ENCODE measurements around a stretch of chr1.

DNA sequence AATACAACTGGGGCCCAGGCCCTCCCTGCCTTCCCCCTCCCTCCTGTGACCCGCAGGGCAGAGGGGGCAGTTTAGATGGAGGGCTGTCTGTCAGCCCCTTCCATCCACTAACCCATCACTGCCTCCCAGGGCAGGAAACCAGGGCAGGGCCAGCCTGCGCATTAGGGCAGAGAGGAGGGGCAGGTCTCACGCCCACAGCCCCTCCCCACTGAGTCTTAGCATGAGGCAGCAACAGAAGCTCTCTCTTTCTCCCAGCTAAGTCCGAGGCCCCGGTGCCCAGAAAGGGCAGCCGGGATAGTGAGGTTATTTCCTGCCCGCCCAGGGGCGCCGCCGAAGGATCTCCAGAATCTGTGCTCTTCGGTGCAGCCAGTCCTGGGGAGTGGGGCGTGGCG, 8.0 kb downstream of the ADAMTS4 start:
- PRO-cap = no peak

DNA sequence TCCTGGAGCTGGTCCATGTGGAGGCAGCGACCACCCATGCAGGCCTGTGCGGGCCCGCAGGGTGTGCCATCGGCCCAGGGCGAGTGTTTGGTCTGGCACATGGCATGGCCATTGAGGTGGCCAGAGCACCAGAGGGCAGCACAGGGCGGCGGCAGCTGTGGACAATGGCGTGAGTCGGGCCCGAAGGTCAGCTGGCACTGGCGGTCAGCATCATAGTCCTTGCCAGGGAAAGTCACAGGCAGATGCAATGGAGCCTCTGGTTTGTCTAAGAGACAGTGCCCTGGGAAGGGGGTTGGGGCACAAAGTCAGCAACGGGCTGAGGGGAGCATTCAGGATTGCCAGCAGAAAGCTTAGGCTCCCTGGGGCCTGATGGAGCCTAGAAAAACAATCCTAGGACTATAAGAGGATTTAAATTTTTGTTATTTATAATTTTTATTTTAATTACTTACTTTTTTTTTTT, 4.9 kb downstream of the ADAMTS4 start:
- PRO-cap = no peak

- PRO-cap = no peak
Observed at GRCh38 chr1:161378950-161379386, 11.3 kb upstream of the CFAP126 start.

DNA sequence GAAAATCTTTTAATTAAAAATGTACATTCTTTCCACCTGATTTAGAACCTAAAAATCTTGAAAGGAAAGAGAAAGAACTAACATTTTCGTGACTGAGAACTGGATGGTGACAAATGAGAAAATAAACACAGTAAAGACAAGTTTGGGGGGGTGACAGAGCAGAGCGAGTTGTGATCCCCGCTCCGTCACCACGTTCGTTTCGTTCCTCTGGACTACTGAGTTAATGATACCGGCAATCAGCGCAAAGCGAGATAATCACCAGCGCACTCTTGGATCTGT, 31.2 kb upstream of the CFAP126 start:
- PRO-cap = unidirectional peak, plus-strand start at position 161 of the sequence; bidirectional peak, plus-strand start outside the sequence, minus-strand start at position 201 of the sequence

GRCh38 chr1:161399189-161400252, 31.8 kb upstream of the CFAP126 start:
- PRO-cap = bidirectional peak, plus-strand start at chr1:161399228, minus-strand start at chr1:161399110; bidirectional peak, plus-strand start at chr1:161399386, minus-strand start at chr1:161399355; bidirectional peak, plus-strand start at chr1:161399870, minus-strand start at chr1:161399601; unidirectional peak, plus-strand start at chr1:161399974

- PRO-cap = no peak
Observed at GRCh38 chr1:161531634-161532329, 7.4 kb downstream of the HSPA6 start.

DNA sequence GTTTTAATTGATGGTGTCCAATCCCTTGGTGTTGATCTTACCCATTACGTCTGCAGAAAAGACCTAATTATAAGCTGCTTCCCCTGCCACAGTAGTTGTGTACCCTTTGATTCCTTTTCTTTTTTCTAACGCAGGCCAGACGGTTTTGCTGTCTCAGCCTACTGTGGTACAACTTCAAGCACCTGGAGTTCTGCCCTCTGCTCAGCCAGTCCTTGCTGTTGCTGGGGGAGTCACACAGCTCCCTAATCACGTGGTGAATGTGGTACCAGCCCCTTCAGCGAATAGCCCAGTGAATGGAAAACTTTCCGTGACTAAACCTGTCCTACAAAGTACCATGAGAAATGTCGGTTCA, 35.8 kb downstream of the ATF6 start:
- PRO-cap = no peak

GRCh38 chr1:161819418-161819921, 53.4 kb downstream of the ATF6 start:
- PRO-cap = no peak

GRCh38 chr1:161983714-161984280, 39.9 kb downstream of the OLFML2B start:
- PRO-cap = no peak

DNA sequence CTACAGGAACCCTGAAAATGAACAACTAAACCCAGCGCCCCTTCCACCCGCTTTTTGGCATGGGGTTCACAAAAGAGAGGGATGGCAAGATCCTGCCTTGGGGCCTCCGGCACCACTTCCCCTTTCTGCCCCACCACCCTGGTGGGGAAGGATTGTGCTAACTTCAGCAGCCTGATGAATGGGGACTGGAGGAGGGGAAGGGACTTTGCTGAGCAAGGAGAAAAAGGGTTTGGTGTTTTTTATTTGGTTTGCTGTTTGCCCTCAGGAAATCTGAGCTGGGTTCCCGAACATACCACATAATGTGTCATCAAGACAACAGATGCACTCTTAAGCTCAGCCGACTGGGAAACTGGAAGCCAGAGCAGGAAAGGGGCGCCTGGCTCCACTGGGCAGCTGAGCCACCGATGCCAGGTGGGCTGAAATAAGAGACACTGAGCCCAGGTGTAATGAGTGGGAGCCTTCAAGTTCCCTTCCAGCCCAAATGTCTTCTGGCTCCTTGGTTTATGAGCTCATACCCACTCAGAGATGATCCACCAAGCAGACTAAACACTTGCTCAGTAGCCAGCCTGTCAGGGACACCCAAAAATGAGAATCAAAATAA, 19.8 kb downstream of the OLFML2B start:
- PRO-cap = bidirectional peak, plus-strand start at position 354 of the sequence, minus-strand start at position 56 of the sequence

- PRO-cap = no peak
Observed at GRCh38 chr1:162131307-162131869, 61.9 kb downstream of the NOS1AP start.

GRCh38 chr1:162131870-162132520, 62.5 kb downstream of the NOS1AP start:
- PRO-cap = no peak

GRCh38 chr1:162144456-162145328, 75.2 kb downstream of the NOS1AP start:
- PRO-cap = no peak

GRCh38 chr1:162229882-162230577, 146.6 kb downstream of the SPATA46 start:
- PRO-cap = no peak

- PRO-cap = no peak
Observed at GRCh38 chr1:162497931-162498764, 530 bp downstream of the UHMK1 start.

GRCh38 chr1:162541458-162542190, 19.9 kb upstream of the UAP1 start:
- PRO-cap = no peak

DNA sequence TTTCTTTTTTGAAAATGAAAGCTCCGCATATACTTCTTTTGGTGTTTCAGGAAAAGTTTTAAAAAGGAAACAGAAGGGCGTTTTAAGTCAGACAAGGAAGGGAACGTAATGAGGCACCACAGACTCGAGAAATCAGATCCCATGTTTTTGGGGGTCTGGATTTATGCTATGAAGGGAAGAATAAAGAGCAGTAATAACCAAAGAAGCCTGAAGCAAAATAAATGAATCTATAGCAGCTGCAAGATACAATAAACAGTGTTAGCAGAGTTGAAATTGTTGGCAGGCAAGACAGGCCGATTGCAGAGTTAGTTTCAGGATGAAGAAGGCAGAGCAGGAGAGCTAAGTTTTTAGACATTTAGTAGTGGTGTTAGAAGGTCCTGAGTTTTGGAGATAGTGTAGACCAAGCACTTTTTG, 408 bp downstream of the DDR2 start:
- PRO-cap = unidirectional peak, plus-strand start at position 90 of the sequence

DNA sequence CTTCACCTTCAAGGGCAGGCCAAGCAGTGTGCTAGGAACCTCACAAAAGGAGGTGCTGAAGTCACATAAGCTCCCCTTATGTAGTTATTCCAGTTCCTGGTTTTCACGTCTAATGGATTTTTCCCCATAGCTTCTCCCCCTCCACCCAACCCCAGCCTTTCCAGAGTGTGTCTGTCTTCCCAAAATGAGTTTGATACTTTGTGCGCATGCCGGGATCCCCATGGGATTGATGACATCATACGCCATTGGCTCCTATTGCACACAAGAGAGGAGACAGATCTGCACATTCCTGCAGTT, 71.4 kb downstream of the DDR2 start:
- PRO-cap = unidirectional peak, minus-strand start at position 173 of the sequence

- PRO-cap = no peak
Observed at GRCh38 chr1:162822265-162823342, 32.1 kb downstream of the HSD17B7 start.

- PRO-cap = no peak
Observed at GRCh38 chr1:163320987-163321292, 814 bp upstream of the NUF2 start.